ENCODE results near the gene CCDC7.

GRCh38 chr10:32366064-32366523 lies 19.1 kb upstream of the EPC1 start:
- RAMPAGE, long total RNA, result no peak
- RRBS, result no CpG with 5 or more reads among the region's 5 CpGs

DNA sequence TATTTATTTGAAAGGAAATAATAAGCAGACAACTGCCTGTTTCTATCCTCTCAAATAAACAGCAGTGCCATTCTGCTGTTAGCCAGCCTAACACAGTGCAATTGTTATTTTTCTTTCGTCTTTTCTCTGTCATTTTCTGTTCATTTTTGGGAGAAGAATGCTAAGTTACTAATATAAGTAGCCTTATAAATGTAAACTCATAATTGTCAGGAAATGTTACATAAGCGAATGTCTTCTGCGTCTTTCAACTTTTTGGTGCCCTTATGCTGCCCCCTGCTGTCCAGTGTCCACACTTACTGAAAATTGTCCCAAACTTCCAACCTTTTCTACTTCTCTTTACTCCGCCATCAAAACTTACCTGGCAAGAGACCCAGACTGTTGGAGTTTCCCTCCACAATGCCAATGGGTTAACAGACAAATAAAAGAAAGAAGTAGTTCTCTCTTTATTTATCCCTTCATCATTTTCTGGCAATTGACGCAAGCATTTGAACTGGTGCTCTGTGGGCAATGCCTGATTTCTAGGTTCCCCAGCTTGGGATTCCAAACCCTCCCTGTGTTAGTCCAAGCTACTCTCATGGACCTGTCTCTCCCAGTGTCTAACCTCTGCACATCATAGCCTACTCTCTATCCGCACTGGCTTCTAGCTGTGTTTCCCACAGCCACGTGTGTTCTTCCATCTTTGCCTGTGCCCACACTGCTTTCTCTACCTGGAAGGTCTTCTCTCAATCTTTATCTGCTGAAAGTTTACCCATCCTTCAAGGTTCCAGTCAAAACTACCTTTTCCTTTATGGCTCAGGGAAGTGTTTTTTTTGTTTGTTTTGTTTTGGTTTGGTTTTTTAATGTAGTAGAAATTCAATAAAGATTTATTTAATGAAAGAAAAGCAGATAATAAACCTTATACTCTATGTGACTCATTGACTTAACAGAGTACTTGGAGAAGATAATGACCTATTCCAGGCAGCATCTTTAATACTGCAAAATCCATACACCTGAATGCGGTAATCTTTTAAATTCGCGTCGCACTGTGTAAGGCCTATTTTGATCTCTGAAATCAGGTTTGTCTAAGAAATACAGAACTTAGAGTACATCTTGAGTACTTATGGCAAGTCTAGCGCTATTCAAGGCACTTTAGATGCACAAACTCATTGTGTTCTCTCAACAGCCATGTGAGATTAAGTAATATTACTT lies 21.2 kb upstream of the EPC1 start:
- RAMPAGE, long total RNA, result no peak
- RRBS, result no CpG with 5 or more reads among the region's 12 CpGs

DNA sequence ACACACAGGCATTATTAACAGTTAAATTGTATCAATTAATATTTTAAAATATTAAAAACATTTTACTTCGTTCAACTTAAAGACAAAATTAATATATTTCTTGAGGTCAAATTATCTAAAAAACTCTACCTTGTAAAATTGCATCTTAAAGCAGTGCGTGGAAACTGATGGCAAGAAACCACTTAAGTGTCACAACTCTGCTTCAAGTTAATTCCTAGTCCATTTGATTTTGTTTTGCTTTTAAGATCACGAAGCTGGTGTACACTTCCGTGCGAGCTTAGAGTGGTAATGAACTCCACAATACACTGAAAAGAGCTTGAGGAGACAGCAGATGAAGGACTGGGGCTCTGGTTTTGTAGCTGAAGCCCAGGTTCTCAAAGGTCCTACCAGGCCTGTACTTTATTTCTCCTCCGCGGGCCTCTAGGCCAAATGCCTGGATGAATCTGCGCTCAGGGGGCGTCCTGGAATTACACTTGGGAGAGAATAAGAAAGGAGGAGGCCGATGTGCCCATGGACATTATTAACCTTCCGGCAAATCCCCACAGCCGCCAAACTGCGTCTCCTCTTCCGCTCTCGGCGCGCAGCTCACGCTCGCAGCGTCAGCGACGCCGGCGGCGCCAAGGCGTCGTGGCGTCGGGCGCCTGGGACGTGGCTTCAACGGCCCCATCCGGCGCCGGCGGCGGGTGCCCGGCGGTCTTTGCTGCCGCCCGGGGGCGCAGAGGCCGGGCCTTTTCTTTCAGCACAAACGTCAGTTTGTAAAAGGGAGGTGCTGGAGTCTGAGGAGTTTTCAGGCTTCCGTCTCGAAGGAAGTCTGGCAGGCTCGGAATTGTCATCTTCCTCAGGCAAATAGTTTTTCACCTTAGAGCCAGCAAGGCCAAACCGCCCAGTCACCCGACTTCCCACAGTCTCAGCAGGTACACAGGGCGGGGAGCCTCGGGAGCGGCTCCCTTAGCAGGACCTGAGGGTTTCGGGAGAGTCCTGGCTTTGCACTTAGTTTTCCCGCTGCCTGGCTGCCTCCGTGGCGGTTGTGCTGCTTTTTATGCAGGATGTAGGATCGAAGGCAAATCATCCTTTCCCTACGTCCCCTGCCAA lies at the start of gene CCDC7:
TSS of gene CCDC7 (plus strand) at position 657 of the 1,092 bp plus-strand sequence.
- RAMPAGE, long total RNA, result start-site peak on the plus strand centred at position 712 of the sequence, 93 bp wide, 133 and 173 reads in 2 replicates
- RRBS, result 2% methylated on average over 21 of the region's 58 CpGs

DNA sequence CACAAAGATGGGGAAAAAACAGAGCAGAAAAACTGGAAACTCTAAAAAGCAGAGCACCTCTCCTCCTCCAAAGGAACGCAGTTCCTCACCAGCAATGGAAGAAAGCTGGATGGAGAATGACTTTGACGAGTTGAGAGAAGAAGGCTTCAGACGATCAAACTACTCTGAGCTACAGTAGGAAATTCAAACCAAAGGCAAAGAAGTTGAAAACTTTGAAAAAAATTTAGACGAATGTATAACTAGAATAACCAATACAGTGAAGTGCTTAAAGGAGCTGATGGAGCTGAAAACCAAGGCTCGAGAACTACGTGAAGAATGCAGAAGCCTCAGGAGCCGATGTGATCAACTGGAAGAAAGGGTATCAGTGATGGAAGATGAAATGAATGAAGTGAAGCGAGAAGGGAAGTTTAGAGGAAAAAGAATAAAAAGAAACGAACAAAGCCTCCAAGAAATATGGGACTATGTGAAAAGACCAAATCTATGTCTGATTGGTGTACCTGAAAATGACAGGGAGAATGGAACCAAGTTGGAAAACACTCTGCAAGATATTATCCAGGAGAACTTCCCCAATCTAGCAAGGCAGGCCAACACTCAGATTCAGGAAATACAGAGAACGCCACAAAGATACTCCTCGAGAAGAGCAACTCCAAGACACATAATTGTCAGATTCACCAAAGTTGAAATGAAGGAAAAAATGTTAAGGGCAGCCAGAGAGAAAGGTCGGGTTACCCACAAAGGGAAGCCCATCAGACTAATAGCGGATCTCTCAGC lies 114.0 kb downstream of the CCDC7 start:
- RAMPAGE, long total RNA, result no peak
- RRBS, result no CpG with 5 or more reads among the region's 13 CpGs

DNA sequence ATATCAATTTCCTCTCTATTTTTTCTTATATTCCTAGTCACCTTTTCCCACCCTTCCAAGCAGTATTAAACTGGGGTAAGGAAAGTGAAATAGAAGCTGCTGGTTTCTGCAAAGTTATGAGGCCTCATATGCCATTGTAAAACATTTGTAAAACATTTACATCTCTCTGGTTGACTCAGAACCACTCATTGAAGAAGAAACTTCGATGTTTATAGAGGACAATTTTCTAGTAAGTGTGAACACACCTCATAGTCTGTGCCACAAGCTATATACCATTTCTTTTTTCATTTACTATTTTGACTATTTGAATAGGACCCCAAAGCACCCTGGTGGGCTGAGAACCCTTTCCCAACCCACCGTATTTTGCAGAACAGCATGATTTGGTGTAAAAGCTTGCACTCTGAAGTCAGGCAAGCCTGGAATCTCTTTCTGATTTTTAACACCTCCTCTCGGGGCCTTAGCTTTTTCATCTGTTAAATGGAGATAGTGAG lies 12.9 kb upstream of the ITGB1 start:
- RAMPAGE, long total RNA, result no peak
- RRBS, result no CpG with 5 or more reads among the region's 3 CpGs

DNA sequence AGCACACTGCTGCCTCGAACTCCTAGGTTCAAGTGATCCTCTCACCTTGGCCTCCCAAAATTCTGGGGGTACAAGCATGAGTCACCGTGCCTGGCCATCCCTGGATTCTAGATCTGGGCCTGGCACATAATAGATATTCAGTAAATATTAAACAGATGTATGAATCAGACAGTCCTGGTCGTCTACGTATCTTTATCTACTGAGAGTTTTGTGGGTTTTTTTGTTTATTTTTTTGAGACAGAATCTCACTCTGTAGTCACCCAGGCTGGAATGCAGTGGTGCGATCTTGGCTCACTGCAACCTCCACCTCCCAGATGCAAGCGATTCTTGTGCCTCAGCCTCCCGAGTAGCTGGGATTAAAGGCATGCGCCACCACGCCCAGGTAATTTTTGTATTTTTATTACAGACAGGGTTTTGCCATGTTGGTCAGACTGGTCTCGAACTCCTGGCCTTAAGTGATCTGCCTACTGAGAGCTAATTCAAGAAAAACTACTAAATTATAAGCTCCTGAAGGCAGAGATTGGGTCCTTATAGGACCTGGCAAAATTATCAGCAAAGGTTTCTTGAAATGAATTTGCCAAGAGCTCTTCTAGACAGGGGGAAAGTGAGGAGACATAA lies 24.4 kb upstream of the ITGB1 start:
- RAMPAGE, long total RNA, result no peak
- RRBS, result no CpG with 5 or more reads among the region's 10 CpGs

- RAMPAGE, long total RNA, result no peak
- RRBS, result no CpG with 5 or more reads among the region's 4 CpGs
Measured at GRCh38 chr10:33198543-33199134, 135.8 kb downstream of the NRP1 start.

DNA sequence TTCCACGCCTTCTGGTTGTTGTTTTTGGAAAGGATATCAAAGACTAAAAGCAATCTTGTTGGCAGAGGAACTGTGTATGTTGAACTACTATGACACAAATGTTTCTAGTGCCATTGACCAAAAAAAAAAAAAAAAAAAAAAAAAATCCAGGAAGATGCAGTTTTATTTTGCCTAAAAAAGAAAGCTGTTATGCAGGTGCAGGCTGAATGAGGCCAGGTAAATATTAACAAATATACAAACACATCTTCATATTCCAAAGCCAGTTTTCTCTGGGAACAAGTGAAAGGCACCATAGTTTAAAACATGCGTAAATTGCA lies 73.6 kb downstream of the NRP1 start:
- RAMPAGE, long total RNA, result no peak
- RRBS, result no CpG with 5 or more reads among the region's 2 CpGs

- RAMPAGE, long total RNA, result no peak
- RRBS, result no CpG with 5 or more reads among the region's 12 CpGs
Measured at GRCh38 chr10:34382377-34382955, 432.6 kb downstream of the PARD3 start.

DNA sequence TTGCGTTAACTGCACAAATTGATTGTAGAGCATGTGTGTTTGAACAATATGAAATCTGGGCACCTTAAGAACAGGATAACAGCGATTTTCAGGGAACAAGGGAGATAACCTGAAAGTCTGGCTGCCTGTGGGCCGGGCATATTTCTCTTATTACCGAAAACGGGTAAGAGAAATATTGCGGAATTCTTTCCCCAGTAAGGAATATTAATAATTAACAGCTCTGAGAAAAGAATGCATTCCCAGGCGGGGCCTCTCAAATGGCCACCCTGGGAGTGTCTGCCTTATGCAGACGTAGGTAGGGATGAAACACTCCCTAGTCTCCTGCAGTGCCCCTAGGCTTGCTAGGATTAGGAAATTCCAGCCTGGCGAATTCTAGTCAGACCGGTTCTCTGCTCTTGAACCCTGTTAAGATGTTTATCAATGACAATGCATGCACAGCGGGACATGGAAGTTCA lies 388.0 kb downstream of the PARD3 start:
- RAMPAGE, long total RNA, result no peak
- RRBS, result no CpG with 5 or more reads among the region's 11 CpGs

DNA sequence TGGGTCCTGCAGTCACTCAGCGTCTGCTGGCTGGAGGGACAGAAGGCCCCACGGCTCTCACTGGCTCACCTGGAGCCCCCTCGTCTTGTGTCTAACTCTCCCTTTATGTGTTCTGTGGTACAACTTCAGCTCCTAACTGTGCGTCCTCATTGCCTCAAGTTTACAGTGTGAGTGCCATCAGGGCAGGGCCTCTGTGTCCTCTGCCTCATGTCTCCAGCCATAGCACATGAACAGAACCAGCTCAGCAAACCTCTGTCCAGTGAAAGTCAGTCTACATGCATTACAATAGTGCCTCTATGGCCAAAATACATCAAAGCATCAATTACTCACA lies 172.0 kb downstream of the PARD3 start:
- RAMPAGE, long total RNA, result no peak
- RRBS, result no CpG with 5 or more reads among the region's 4 CpGs

DNA sequence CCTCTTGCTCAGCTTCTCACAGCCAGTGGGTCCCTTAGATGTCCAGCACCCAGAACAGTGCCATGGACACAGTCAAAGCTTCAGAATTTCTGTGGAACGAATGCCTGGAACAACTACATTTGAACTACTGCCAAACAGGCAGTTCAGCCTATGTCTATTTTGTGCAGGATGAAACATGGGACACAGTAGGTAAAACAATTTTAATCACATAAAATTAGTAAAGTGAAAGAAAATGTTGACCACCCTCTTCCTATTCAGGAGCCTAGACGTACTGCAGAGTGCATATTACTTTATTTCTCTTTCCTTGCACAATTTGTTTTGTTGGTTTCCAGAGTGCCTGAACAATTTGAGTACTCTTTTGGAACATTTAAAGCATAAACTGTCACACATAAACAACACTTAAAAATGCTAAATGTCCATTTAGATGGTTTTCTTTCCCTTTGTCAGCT lies 2.1 kb downstream of the PARD3 start:
- RAMPAGE, long total RNA, result no peak
- RRBS, result no CpG with 5 or more reads among the region's 2 CpGs

DNA sequence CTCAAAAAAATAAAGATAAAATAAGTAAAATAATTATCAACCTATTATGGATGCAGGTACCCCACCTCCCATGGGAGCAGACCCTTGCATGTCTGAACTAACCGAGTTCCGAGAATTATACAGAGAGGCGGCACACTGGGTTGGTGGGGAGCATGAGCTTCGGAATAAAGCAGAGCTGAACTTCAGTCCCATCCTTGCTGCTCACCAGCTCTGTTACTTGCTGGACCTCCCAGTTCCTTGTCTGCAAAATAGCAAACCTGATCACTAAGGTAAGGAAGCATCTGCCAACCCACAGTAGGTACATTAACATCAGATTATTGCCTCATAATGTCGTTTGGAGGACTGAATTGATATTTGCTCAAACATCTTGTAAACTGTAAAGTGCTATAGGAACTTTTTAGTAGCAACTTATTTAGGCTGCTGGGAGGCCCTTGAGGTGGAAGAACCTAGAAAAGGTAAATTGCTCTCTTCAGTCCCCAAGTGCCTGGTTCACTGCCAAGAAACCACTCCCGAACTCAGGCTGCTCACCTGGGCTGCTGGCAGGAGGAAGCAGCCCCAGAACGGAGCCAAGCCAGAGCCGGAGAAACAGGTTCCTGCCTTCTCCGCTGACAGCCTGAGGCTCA lies 136.3 kb downstream of the CUL2 start:
- RAMPAGE, long total RNA, result no peak
- RRBS, result no CpG with 5 or more reads among the region's 9 CpGs

- RAMPAGE, long total RNA, result no peak
- RRBS, result no CpG with 5 or more reads among the region's 10 CpGs
Measured at GRCh38 chr10:35141270-35142132, 14.9 kb downstream of the CREM start.

DNA sequence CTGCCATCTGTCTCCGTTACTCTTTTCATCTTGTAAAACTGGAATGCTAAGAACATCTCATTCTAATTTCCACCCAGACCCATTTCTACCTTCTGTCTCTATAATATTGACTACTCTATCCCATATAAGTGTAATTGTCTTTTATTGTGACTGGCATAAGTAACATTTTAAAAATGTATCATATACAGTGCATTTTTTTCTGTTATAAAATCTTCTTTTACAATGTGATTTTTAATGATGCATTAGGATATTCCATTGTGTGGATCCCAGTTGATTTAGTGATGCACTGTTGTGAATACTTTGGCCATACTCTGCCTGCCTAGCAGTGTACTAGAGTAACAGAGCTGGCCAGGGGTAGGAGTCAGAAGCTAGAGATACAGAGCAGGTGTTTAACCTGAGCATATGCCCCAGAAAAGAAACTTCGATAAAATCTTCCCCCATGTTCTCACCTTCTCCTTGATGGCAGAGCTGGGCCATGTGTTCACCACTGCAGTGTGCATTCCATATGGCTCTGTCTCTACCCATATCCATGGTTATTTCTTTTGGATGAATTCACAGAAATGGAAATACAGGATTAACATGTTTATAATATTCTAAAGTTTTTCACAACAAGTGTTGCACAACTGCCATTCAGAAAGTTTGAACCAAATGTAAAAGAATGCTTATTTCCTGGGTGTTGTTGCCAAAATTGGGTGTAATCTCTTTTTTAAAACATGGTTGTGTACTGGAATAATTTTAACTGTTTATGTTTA lies 20.3 kb upstream of the CCNY start:
- RAMPAGE, long total RNA, result no peak
- RRBS, result no CpG with 5 or more reads among the region's 2 CpGs

- RAMPAGE, long total RNA, result no peak
- RRBS, result no CpG with 5 or more reads among the region's 13 CpGs
Measured at GRCh38 chr10:35372255-35372948, 36.1 kb downstream of the CCNY start.

GRCh38 chr10:35469973-35470434 lies 133.7 kb downstream of the CCNY start:
- RAMPAGE, long total RNA, result no peak
- RRBS, result no CpG with 5 or more reads among the region's 5 CpGs

- RAMPAGE, long total RNA, result no peak
- RRBS, result no CpG with 5 or more reads among the region's 5 CpGs
Measured at GRCh38 chr10:37728337-37728672, 129.1 kb downstream of the ZNF248 start.

- RAMPAGE, long total RNA, result no peak
- RRBS, result no CpG with 5 or more reads among the region's 17 CpGs
Measured at GRCh38 chr10:37995201-37995781, 15.2 kb upstream of the ZNF33A start.

GRCh38 chr10:42654489-42654927 lies 16.1 kb upstream of the ZNF33B start:
- RAMPAGE, long total RNA, result no peak
- RRBS, result no CpG with 5 or more reads among the region's 8 CpGs

Measured in cardiac muscle cell (in vitro differentiated cells and primary cell).